Measurements from ENCODE around the genes HPGDS, UNC5C and ADH1B.

DNA sequence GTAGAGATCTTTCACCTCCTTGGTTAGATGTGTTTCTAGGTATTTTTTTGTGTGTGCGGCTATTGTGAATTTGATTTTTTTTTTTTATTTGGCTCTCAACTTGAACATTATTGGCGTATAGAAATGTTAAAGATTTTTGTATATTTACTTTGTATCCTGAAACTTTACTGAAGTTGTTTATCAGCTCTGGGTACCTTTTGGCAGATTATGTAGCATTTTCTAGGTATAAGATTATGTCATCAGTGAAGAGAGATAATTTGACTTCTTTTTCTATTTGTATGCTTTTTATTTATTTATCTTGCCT lies 1015.9 kb downstream of the CCSER1 start:
- RRBS, result no CpG with 5 or more reads among the region's 2 CpGs

GRCh38 chr4:92441969-92442604 lies 138.3 kb downstream of the GRID2 start:
- RRBS, result no CpG with 5 or more reads among the region's 22 CpGs

GRCh38 chr4:94342390-94343104 lies at the start of gene HPGDS:
HPGDS (minus strand) TSS chr4:94342836.
- RRBS, result no CpG with 5 or more reads among the region's 6 CpGs

DNA sequence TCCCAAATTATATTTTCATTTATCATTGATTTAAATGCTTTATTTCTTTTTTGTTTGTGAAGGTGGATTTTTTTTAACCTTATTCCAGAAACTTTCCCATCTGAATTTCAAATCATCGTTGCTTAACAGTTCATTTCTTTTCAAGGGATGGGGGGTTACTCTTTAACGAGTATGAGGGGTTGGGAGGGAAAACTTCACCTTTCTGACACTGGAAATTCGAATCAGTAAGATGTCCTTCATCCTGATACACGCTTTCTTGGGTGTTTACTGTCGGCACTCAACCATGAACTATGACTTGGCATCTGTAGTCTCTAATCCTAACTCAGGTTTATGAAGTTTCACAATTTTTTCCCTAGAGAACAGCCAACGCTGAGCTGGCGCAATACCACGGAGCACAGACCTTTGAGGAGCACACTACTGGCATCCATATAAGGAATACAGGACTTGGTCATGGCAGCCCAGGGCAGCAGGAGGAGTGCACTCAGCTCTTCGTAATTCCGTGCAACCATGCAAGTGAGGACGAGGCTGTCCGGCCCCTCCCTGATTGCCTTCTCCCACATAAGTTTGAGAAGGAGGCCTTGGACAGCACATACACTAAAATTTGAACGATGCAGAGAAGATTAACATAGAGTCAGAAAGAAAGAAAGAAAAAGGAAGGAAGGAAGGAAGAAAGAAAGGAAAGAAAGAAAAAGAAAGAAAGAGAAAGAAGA lies 41.1 kb upstream of the PDLIM5 start:
- RRBS, result no CpG with 5 or more reads among the region's 13 CpGs

- RRBS, result no CpG with 5 or more reads among the region's 2 CpGs
Observed at GRCh38 chr4:94442204-94442728, 9.5 kb upstream of the PDLIM5 start.

GRCh38 chr4:94455128-94455582 lies 3.4 kb downstream of the PDLIM5 start:
- RRBS, result no CpG with 5 or more reads among the region's 3 CpGs

DNA sequence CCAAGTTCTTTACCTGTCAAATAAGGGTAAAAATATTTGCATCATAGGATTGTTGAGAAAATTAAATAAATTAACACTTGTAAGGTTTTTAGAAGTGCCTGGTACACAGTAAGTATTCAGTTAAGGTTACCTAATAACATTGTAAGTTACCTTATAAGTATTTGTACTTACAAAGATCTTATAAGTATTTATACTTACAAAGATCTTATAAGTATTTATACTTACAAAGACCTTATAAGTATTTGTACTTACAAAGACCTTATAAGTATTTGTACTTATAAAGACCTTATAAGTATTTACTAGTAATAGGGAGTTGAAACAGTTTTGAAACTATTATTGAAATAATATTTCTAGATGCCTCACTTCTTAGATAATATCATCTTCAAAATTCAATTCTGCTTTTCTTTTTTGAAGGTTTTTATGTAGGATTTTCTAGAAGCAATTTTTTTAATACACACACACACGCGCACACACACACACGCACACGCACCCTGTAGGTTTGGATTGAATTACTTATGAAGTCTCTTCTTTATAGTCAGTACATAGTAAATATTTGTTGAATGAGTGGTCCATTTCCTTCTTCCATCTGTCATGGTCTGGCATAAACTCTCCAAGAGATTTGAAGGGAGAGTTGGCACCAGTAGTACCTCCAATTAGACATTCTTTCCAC lies 20.1 kb downstream of the PDLIM5 start:
- RRBS, result no CpG with 5 or more reads among the region's 4 CpGs

- RRBS, result no CpG with 5 or more reads among the region's 13 CpGs
Observed at GRCh38 chr4:94603420-94604134, 151.8 kb downstream of the PDLIM5 start.

DNA sequence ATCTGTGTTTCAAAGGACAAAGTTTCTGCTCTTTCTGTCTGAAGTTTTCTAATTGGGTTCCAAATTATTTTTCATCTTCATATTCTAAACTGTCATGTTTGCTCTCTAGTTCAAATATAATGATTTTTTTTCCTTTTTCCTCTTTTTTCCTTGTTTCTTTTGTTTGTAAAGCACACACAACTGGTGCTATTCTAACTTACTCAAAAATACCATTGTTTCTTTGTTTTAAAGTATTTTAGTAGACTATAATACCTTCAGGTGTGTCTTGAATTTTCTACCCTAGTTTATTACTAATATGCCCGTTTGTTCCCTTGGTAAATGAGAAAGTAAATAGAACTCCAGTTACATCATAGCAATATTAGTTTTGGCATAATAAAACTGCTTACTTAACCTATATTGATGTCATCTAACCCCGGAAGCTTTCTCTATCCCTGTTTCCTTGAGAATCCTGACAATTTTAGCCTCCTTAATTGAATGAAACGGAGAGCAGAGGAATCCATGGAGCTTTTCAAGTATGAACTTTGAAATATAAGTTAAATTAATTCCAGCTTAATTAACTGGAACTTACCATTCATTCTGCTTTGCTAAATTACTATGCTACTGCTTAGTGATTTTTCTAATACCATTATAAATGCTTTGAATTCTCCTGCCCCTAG lies 87.5 kb upstream of the BMPR1B start:
- RRBS, result no CpG with 5 or more reads among the region's 3 CpGs

DNA sequence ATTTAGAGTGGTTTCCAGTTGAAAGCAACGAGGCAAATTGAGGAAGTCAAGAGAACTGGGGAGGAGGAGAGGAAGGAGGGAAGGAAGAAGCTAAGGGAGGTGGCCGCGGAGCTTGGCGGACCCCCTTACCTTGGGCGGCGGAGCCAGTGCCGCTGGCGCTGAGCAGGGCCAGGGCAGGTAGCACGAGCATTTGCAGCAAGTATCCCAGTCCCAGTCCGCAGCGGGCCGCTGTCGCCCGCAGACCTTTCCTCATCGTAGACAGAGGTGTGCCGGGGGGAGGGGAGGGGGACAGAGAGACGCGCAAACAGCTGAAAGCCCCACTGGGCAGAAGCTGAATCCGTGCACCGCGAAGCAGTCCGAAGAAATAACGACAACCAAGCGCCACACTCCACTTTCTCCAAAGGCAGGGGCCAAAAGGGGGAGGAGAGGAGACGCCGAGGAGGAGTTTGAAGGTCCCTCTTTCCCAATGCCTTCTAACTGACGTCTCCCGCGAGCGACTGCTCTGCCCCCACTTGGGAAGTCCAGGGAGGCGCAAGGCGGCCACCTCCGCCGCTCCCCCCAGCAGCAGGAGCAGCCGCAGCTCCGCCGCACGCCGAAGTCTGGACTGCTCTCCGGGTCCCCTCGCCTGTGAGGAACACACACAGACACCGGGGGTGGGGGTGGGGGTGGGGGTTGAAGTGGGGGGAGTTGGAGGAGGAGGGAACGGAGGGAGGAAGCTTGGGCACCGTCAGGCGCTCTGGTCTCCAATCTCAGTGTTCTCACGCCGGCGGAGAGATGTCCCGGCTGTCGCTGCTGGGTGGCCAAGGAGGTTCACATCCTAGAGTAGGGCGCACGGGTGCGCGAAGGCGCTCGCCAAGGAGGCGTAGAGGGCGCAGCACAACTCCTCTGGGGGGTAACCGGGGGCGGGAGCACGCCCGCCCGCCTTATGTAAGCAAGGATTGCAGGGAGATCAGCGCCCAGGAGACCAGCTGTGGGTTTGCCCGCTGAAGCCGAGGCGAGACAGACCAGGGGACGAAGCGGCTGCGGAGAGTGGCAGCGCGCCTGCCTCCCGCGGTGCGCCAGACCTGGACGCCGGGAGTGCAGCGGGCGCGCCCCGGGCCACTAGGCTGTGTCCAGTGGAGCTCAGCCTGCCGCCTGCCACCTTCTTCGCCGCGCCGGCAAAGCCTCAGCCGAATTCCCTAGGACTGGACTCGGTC lies at the start of gene UNC5C:
Gene UNC5C, minus strand, starts transcription at position 369 of the 1,196 bp plus-strand sequence.
- RRBS, result 9% methylated on average over 11 of the region's 88 CpGs

DNA sequence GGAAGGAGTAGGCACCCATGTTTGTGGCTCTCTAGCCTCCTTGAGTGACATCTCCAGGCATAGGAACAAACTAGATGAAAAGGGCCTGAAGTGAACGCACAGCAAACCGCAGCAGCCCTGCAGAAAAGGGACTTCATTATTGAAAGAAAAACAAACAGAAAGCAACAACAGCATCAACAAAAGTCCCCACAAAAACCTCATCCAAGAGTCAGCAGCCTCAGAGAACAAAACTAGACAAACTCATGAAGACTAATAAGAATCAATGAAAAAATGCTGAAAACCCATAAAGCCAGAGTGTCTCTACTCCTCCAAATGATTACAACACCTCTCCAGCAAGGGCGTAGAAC lies 805.7 kb downstream of the STPG2 start:
- RRBS, result no CpG with 5 or more reads among the region's 3 CpGs

- RRBS, result no CpG with 5 or more reads among the region's 8 CpGs
Observed at GRCh38 chr4:98203359-98204234, 57.6 kb upstream of the RAP1GDS1 start.

GRCh38 chr4:98478468-98479160 lies 179.8 kb downstream of the TSPAN5 start:
- RRBS, result no CpG with 5 or more reads among the region's 13 CpGs

DNA sequence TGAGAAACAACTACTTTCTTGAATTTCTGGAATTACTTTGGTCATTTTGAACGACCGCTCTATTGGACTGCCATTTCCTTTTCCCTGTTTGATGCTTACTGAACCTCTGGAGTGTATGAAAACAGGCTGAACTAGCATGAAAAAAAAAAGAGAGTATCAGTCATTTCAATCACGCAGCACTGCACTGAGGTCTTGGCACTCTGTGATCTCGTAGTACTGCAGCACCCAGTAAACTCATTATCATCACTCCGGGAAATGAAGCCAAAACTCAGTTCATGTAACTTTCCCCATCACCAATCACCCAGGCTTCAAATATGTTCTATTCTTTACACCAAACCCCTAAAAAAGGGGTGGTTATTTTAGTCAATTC lies 54.5 kb downstream of the TSPAN5 start:
- RRBS, result 21% methylated on average over 1 of the region's 5 CpGs

DNA sequence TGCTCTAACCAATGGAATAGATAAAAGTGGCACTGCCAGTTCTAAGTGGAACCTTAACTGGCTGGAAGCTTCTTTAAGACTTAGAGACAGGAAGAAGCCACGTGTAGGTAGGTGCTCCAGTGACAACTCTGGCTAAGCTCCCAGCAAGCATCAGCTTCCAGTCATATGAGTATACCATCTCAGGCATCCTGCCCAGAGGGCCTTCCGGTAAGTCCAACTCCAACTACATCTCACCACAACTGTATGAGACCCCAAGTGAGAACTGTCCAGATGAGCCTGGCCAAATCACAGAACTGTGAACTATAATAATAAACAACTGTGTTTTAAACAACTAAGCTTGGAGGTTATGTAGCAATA lies 4.5 kb downstream of the TSPAN5 start:
- RRBS, result no CpG with 5 or more reads among the region's 2 CpGs

DNA sequence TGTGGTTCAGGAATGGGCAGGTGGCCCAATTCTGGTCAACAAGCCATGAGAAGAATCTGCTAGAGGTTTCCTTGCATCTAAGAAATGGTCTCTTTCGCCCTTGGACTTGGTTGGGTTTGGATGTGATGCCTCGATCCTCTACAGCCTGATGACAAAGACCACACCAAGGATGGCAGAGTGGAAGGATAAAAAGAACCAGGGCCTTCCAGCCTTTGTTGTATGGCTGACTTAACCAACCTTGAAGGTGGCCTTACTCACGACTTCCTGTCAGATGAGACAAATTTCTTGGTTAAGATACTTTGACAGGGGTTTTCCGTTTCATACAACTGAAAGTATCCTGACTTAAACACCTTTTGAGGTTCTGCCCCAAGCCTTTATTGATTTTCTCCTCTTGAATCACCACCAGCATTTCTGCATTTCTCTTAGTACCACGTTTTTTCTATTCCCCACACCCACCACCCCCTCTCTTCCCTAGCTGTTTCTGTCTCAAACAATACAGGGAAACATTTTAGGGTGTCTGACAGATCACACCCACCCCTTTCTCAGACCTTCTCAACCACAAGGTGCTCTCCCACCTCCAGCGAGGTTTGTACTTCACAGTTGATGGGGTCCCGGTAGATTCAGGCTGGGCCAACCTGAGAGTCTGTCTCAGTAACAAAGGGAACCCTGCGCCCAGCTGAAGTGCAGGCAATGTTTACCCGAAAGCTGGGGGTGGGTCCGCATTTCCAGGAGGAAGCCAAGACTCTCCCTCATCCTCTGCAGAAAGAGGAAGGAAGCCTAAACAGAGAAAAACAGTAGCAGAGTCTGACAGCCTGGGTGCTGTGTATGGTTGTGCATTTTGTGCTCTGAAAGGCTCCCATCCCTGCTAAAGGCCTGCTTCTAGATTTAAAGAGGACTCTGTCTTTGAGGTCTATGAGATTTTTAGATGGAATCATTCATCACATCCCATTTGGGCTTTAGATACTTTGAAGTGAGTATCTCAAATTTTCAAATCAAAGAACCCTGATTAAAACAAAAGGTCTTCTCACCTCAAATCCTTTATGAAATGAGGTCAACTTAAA lies 5.1 kb upstream of the TSPAN5 start:
- RRBS, result no CpG with 5 or more reads among the region's 10 CpGs

DNA sequence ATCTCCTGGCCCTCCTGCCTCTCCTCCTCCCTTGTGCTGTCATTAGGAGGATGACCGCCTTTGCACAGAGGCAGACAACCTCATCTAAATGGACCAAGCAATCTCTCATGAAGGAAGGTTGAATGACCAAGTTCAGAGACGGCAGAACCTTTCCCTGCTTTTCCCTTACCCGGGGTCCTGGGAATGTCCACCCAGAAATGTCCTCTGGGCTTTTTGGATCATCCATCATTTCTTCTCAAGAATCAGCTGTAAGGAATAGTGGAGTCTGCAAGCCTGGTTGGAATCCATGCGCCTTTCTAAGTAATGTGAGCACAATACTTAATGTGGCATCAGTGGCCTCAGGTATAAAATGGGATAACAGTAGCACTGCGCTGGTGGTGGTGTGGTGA lies 115.5 kb upstream of the TSPAN5 start:
- RRBS, result no CpG with 5 or more reads among the region's 5 CpGs

- RRBS, result no CpG with 5 or more reads among the region's 1 CpG
Observed at GRCh38 chr4:99124885-99125607, 19.1 kb downstream of the ADH4 start.

- RRBS, result no CpG with 5 or more reads among the region's 6 CpGs
Observed at GRCh38 chr4:99321211-99321972, at the start of gene ADH1B. ADH1B (minus strand) TSS chr4:99321401.

GRCh38 chr4:99572494-99573263 lies 1.9 kb upstream of the MTTP start:
- RRBS, result no CpG with 5 or more reads among the region's 6 CpGs

Data from GM06990 (cell line).